Anterior vena cava (tissue), 1 donor: ENCODE measurements around a stretch of chr6.

DNA sequence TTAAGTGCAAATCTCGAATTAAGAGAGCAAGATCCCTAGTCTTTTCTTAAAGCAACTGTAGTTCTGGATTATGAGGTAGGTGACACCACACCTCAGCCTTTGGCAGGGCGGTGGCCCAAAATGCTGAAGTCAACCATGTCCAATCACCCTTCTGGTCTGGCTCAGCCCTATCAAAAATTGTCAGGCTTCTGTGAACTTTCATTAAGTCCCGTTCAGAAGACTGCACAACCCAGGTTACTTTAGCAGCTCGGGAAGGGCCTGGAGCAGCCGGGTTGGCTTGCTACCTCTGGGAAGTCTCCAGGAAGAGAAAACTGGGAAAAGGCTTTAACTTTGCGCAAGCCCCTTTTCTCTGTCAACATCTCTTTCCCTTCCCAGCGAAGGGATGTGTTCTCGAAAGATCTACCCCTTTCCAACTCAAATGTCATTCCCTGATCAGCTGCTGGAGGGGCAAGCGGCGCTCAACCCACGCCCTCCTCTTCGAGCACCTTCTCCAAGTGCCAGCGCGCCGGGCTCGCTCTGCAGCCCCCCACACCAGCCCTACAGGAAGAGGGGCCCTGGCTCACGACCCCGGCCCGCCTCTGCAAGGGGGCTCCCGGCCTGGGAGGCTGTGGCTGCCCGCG, 669 bp downstream of the SNX3 start:
- PRO-cap, result bidirectional peak, plus-strand start at position 431 of the sequence, minus-strand start at position 288 of the sequence

DNA sequence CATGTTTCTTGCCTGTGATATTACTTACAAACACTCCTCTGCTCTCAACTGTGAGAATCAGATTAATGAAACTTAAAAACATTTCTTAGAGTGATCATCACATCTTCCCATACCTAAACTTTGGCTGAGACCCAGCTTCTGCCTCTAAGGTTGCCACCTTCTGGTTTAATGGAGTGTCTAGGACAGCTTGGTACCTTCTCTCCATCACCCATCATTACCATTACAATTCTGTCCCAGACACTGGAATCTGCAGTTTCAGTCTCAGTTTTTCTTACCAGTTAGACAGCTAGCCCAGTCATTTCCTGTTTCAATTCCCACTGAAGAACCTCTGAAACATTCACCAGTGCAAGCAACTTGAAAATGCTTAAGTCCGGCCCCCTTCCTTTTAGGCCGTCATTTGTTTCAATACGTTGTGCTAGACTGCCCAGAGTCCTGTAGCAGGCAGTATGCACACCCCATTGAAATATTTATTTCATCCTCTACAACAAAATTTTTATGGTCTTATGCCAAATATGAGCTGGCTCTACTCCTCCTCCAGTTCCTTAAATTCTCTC, 107.0 kb upstream of the FOXO3 start:
- PRO-cap, result no peak

- PRO-cap, result no peak
These were observed 14.4 kb upstream of the FOXO3 start for GRCh38 chr6:108546343-108546748.

DNA sequence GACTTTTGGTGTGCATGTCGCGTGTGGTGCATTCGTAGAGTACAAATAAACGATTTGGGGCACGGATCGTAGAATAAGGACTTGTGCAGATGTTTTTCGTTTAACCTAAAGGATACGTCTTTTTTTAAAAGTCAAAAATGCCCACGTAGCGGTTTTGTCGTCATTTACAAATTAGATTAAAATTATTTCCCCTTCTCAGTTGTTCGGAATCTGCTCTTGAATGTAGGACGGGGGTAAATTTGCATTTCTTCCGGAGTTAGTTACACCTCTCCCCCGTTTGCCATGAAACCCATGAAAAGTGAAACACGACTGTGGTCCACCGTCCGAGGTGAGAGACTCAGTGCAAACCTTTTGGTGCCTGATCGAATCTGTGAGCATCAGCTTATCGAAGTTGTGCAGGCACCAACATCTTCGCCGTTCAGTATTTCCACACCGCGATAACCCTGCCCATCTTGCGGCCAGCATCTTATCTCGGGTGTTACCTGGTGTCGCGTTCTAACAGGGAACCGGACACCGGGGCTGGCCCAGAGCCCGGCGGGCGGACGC, 1.9 kb upstream of the FOXO3 start:
- PRO-cap, result no peak

DNA sequence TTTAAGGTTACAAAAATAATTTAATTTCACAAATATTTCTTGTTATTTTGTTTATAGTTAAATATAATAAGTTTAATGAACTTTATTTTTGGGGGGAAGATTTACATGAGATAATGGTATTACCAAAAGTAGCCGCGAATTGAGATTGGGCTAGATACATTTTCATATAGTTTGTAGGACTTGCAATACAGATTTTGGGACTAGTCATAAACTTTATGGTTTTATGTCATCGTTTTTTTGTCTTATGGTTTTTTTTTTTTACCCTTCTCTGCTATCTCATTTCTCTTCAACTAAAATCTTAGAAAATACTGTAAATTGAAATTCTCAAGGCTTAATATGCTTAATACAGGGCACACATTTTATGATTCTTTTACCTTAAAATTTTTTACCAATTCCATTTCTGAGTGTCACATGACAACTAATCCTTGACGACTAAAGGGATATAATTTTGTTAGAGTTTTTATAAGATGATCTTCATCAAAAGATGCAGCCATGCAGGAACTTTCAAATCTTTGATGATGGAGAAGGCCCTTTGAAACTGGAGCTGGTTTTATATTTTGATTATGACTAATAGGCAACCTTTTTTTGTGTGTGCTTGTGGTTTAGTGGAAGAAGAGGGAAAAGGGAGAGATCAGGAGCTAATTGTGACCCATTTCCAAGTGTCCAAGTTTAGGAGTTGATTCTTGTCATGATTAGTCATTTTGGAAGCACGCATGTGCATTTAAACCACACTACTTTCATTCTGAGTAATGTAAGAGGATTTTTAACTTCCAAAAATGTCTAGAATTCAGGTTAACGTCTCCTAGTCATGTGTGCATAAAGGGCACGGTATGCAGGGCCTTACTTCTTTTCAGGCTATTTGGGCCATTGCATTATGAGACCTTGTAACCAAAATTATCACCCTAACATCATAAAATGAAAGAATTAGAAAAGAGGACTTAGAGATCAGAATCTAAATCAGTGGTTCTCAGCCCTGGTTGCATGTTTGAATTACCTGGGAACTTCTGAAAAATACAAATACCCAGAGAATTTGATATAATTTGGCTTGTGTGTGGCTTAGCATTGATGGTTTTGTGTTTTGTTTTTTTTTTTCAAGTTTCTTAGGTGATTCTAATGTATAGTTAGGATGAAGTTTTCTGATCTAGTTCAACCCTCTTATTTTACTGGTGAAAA, 3.4 kb downstream of the FOXO3 start:
- PRO-cap, result unidirectional peak, minus-strand start at position 664 of the sequence

GRCh38 chr6:108581053-108582096, 20.7 kb downstream of the FOXO3 start:
- PRO-cap, result no peak

DNA sequence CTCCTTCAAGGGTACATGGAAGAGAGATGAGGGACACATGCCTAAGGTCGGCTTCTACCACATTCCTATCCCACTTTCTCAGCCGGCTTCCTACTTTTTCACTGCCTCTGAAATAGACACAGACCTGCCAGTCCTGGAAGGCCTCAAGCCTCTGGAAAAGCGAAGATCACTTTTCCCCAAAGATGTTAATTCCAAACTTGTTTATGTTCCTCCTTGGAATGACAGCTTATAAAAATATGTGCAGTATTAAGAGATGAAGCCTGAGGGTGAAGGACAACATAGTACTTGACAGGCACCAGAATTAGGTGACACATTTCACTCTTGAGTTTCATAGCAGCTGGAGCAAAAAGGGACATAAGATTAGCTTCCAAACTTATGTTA, 25.2 kb downstream of the FOXO3 start:
- PRO-cap, result no peak

DNA sequence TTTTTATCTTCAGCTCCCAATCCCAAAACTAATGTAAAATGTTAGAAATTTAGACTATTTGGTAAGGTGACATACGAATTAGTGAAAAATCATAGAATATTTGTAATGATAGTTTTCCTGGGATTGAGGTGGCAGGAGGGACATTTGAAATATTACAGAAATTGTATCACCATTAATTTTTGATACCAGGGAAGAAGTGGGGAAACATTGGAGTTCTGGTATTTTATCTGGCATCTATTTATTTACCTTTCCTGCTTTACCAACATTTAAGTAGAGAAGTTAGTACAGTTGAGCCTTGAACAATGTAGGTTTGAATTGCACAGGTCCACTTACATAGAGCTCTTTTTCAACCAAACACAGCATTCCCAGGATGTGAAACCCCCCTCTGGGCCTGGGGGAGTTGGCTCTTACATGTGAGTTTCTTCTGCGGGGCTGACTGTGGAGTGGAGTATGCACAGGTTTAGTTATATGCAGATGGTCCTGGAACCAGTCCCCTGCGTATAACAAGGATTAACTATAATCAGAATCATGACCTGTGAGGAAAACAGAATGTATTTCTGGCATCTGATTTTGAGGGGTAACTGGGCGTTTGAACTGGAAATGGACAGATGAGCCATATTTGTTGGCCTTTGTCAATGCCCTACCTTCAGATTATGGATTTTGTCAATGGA, 97.0 kb downstream of the FOXO3 start:
- PRO-cap, result no peak

DNA sequence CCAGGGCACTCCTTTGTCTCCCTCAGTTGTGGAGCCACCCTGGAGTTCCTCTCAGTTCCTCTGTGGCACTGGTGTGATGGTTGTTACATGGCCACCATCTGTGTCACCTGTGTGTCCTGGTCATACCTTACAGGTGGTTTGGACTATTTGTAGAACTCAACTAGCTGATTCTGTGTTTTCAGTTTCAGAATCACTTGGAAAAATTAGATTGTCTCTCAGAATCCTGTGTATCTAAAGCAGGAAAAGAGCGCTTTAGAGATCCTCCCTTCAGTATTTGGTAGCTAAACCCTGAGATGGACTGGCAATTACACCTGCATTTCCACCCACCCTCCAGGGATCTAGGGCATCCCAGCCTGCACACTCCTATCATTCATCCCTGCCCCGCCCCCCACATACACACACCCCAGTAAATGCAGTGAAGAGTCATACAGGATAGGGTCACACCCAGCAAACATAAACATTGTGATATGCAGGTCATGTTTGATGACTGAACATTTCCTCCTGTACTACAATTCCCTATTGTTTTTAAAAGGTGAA, 112.7 kb downstream of the FOXO3 start:
- PRO-cap, result no peak

DNA sequence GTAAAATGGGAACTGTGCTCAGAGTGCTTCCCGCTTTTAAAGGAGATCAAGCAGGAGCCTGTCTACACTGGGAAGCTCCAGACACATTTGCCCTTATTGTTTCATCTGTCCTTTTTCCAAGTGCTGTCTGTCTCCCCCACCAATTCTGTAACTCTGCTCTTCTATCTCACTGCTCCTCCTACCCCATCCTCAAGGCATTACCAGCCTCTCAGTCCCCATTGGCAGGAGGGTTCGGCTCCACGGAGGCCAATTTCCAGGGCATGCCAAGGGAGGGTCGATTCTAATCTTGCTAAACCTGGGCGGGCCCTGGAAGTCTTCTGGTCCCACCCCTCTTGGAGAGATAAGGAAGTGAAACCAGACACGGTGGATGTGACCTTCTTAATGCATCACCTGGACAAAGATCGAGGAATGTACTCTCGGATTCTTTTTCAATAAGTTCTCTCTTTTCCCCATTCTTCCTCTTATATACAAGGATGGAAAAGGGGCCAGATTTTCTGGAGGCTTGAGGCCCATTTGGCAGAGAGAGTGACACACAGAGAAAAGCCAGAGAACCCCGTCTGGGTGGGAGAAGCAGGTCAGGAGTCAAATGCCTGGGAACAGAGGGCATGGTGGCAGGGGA, 112.3 kb upstream of the ARMC2 start:
- PRO-cap, result no peak

GRCh38 chr6:108737816-108738417, 110.3 kb upstream of the ARMC2 start:
- PRO-cap, result bidirectional peak, plus-strand start at chr6:108738307, minus-strand start at chr6:108738110

DNA sequence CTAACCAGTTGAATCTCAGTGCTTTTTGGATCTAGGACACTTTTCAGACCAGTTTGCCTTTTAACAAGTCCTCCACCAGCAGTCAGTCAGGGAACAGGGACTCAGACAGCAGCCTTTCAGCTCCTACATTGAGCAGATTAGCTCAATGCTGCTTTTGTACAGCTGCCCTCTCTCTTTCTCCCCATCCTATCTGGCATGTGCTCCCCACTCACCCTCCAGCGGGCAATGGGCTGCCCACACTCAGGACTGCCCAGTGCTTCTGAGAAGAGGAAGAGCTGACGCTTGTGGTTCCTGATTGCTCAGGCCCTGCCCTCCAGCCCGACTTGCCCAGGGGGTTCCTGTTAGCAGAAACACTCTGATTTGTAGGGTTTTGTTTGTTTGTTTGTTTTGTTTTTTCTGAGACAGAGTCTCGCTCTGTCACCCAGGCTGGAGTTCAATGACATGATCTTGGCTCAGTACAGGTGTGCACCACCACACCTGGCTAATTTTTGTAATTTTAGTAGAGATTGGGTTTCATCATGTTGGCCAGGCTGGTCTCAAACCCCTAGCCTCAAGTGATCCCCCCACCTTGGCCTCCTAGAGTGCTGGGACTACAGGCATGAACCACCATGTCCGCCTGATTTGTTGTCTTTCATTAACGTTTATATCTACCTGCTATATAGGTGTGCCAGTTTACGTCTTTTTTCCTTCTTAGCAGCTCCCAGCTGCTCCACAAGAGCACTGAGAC, 14.7 kb downstream of the ARMC2 start:
- PRO-cap, result unidirectional peak, minus-strand start at position 188 of the sequence; unidirectional peak, minus-strand start at position 217 of the sequence

DNA sequence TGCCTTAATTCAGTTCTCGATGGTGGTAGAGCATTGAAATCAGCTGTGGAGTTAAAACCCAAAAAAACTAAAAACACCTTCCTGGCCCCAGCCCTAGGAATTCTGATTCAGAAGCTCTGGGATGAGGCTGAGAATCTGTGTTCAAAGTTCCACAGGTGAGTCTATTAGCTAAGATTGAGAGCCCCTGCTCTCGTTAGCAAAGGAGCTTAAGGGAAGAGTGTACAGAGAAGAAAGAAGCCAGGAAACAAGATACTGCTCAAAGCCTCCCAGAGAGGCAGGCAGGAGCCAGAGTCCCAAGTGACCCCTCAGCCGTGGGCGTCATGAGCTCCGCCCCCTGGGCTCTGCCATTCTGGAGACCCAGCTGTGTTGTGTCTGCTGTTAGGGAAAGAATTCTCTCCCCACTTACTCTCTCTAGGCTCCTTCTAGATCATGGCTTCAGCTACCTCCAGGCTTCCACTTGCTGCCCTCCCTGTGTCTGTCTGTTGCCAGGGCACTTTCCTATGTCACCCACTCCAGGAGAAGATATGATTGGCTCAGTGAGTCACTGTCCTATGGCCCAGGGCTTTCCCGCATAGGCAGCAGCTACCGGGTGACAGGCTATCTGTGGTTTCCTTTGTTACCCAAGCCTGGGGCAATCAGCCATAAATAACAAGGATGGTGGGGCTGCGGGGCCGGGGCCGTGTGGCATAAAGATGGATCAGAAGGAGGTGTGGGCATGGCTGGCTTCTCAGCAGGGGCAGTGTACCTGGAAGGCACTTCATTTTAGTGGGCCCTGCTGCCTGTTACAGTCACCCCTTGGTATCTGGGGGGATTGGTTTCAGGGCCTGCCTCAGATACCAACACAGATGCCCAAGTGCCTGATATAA, 118.7 kb downstream of the ARMC2 start:
- PRO-cap, result unidirectional peak, minus-strand start at position 481 of the sequence

DNA sequence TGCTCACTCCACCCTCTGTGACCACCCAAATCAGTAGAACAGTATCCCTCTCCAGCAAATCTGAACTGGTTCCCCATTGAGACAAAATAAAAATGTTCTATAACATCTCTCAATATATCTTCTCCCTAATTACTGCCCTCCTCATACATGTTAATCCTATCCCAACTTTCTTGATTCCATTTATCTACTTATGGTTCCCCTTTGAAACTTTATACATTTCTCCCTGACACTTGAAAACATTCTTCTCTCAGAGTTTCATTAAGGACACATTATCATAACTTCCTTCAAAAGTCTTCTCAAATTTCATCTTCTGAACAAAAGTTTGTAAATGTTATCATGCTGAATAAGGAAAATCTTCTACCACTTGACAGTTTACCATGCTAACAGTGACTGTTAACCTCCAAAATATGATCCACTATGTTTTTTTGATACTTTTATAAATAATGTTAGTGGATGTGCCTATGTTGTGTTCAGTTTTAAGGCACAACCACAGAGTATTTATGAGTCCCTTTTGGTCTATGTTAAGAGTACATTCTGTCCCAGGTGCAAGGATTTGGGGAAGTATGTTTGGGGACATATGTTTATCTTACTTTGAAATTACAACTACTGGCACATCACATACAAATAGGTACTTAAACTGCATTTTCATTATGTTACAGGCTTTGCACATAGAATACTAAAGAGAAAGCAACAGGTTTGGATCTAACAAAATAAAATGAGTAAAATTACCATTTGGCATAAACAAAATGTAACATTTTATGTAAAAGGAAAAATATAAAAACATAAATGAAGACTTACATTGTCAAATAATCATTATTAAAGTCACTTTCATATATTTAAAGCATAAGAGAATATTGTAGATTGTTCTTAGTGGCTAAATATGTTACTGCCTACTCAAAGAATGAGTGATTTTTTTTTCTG, 71.4 kb downstream of the SESN1 start:
- PRO-cap, result no peak

GRCh38 chr6:109230405-109231046, 135.2 kb downstream of the CEP57L1 start:
- PRO-cap, result no peak

GRCh38 chr6:109343704-109343978, 38.6 kb downstream of the CD164 start:
- PRO-cap, result no peak

- PRO-cap, result no peak
These were observed 14.2 kb downstream of the CD164 start for GRCh38 chr6:109367843-109368766.

DNA sequence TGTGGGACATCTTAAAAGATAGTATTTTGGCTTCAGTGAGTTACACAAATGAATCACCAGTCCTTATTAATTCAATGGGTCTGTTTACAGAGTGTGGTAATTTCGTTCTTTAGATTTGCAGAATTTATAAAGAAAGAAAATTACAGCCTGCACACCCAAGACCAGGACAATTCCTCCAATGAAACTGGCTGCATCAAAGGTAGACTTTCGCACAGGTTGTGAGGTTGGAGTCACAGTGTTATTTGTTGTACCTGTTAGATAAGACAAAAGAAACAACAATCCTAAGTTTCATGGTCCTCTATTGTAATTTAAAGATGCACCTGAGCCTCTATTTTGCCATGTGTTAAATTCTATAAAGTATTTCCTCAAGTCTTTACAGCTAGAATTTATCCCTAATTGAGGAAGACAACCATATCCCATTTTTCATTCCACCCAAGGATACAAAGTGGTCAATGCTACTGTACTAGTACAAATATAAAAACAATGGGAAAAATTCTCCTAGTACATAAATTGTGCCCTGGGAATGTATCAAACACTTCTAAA, 13.4 kb downstream of the CD164 start:
- PRO-cap, result no peak

DNA sequence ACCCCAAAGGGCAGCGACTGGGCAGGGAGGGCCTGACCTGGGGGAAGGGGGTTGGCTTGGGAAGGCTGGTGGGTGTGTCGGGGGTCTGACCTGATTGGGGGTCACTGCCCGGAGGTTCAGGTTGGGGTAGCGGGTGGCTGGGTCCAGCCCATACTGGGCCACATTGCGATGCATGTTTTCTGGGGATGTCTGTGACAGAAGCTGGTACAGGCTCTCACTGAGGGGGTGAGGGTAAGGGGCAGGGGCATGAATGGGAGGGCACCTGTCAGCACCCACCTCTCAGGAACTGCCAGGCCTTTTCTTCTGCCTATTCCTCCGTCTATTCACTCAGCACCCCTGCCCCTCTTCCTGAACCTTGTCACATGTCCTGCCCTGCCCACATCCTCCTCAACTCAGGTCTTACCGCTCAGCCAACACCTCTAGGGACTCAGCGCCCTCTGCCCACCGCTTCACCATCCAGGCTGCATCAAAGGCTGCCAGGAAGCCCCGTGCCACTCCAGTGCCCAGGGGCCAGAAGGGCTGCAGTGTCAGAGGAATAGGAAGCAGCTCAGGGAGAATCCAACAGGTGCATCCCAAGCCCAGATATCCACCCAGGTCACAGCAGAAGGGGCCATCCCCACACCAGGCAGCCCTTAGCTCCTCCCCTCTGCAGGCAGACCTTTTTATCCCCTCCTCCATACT, 5.9 kb downstream of the MICAL1 start:
- PRO-cap, result no peak

DNA sequence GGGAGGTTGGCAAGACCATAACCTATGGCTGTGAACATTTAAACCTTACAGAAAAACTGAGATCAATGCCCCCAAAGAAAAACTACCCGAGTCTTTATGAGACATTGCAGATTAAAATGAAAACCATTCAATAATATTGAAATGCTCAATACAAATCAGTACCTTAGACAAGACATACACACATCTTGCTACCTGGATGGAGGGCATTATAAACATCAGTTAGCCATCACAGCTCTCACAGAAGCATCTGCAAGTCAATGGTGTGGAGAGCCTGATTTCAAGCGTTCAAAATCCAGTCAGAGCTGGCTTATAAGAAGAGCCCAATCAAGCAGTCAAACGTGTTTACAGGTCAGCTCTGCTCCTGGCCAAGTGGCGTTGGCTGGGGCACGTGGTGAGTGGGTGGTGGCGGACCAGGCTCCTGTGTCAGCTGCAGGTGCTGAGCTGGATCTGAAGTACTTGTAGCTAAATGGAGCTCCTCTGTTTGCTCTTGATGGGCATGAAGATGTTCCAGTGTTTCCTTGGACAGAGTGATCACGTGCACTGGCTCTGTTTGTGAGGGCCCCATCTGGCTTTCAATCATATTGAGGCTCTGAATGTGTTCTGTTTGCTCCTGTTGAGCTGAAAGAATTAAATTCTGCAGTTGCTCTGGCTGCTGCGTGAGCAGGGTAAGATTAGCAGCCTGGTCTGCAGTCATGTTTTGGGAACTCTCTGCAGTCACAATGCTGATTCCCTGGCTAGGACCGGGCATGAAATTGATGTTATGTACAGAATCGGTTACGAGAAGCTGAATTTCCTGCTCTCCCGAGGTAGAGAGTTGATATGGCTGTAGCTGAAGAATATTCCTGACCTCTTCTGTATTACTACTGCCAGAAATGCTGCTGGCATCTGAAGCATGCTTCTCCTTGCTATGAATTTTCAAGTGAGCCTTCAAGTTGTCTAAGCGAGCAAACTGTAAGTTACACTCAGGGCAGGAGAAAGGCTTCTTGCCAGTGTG, 10.2 kb upstream of the MICAL1 start:
- PRO-cap, result no peak